ENCODE results near the gene ATXN2.

DNA sequence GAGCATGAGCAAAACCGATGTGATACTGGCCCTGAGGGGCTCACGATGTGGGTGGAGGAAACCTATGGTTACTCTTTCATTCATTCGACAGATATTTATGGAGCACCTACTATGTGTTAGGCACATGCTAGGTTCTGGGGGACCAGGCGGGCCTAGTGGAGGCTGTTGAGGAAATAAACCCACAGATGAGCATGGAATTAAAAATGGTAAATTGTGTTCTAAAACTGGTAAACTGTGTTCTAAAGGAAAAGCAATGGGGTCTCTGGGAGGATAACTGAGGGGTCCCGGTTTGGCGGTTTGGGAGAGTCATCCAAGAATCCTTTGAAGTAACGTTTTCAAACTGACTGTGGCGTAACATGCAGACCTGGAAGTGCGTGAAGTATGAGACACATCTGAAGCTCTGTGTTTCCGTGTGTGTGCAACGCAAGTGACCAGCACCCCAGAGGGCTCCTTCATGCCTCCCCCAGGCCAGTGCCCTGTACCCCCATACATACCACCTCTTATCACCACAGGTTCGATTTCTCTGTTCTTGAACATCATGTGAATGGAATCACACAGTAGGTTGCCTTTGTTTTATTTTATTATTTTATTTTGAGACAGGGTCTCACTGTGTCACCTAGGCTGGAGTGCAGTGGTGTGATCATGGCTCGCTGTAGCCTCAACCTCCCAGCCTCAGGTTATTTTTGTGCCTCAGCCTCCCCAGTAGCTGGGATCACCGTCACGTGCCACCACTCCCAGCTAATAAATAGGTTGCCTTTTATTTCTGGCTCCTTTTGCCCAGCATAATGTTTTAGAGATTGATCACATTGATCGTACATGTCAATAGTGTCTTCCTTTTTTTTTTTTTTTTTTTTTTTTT lies 15.1 kb downstream of the SH2B3 start:
- PRO-cap = no peak

- PRO-cap = no peak
Measured at GRCh38 chr12:111554071-111554681, 44.9 kb downstream of the ATXN2 start.

DNA sequence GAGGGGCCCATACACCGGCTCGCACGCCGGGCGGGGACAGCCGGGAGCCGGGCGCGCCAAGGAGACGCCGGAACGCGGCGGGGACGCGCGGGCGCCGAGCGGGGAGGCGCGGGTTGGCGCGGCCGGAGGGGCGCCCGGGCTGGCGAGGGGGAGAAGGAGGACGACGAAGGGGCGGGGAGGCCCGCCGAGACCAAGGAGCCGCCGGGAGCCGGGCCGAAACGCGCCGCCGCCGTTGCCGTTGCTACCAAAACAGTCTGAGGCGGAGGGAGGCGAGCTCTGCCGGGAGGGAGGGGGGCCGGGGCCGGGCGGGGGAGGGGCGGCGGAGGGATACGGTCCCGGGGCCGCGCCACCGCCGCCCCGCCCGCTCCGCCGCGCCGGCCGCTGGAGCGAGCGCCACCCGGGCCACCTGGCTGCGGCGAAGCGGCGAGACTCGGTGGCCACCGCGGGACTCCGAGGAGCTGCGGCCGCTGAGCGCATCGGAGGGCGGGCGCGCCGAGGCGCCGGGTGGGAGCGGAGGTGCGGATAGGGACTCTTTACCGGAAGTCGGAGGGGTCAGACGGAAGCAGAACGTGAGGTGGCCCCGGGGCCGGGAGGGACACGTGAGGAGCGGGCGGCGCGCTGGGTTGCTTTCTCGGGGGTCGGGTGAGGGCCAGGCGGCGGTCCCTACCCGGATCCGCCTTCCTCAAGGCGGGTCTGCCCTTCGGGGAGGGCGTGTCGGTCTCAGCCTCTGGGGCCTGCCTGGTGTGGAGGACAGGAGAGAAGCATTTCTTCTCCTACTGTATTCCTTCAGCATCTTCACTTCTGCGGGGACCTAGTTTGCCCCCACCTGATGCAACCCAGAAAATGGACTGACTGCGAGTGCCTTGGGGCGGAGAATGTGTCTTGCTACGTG lies at the start of gene ATXN2:
Gene ATXN2 (minus strand): TSS at position 278 of the 892 bp plus-strand sequence.
- PRO-cap = bidirectional peak, plus-strand start at position 583 of the sequence, minus-strand start at position 256 of the sequence; unidirectional peak, plus-strand start at position 744 of the sequence

GRCh38 chr12:111705578-111705939 lies 19.7 kb downstream of the ACAD10 start:
- PRO-cap = no peak

DNA sequence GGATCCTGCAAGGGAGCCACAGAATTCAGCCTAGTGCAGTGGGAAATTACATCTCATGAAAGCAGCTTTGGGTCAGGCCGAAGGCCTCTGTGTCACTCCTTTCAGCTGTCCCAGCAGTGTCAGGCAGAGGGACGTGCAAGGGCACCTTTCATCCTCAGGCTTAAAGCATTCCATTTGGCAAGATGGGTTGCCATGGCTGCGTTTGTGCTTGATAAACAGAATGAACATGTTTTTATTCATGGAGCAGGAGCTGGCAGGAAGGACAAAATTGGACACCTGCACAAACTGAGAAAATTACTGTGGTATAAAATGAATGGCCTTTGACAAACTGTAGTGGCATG lies 29.4 kb downstream of the ACAD10 start:
- PRO-cap = no peak

DNA sequence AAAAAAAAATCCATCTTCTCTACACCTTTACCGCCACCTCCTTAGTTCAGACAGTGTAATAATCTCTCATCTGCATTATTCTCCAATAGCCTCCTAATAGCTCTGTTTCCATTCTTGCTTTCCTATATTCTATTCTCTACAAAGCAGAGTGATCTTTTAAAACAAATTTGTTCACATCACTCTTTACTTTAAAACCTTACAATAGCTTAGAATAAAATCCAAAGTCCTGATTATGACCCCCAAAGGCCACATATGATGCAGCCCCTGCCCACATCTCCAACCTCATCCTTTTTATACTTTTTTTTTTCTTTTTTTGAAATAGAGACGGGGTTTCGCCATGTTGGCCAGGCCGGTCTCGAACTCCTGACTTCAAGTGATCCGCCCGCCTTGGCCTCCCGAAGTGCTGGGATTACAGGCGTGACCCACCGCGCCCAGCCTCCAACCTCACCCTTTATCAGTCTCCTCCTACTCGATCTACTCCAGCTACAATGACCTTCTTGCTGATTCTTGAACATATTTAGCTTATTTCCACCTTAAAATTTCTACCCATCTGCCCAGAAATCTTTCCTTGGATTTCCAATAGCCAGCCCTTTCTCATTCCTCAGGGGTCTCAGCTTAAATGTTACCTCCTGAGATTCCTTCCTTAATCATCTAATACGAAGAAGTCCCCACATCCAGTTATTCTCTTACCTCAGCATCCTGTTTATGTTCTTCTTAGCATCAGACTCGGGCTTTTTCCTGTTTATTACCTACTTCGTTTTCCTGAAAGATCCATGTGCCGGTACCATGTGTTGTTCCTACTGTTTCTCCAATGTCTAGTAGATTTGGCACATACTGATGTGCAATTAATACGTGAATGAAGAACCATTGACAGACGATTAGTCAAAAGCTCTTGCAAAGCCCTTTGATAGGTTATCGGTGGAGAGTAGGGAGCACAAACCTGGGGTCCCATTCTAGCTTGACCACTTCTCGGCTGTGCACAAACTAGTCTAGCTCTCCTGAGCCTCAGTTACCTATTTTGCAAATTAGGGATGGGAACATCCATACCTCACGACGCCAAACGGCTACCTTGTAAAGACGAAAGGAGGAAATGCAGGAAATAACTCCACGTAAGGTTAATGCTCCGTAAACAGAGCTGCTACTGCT lies 1.0 kb upstream of the MAPKAPK5 start:
- PRO-cap = bidirectional peak, plus-strand start at position 765 of the sequence, minus-strand start at position 653 of the sequence

GRCh38 chr12:111867986-111868760 lies 26.1 kb downstream of the MAPKAPK5 start:
- PRO-cap = no peak

DNA sequence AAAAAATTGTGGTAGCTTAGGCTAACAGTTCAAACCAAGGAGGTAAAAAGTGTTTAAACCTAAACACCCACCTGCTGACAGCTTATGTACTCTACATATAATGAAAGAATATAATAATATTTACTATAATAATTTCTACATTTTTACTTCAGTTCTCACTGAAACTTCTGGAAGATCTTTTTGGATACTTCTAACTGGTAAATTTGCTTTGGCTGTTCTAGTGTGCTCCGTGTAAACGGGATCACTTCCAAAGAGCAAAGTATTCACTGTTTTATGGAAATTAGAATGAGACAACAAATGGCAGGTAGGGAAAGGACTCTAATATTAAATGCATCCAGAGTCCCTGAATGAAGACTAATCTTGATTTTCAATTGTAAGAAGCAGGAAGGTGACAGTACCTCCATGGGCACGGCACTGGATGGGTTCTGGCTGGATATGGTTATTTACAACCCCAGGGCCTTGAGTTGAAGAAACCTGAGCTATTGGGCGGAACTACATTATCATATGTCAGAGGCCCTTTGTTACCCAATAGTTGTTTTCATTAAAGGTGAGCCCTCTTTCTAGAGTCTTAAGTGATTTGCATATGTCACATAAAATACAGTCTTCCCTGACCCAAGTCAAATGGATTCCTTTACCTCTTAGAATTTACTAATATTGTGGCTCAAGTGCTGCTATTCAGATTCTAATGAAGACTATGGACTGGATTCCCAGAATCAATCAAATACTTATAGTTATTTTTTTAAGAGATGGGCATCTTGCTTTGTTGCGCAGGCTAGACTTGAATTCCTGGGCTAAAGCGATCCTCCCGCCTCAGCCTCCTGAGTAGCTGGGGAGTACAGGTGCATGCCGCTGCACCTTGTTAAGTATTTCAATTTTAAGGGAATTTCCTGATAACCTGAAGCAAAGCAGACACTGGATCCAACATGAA lies 10.7 kb downstream of the ERP29 start:
- PRO-cap = no peak

DNA sequence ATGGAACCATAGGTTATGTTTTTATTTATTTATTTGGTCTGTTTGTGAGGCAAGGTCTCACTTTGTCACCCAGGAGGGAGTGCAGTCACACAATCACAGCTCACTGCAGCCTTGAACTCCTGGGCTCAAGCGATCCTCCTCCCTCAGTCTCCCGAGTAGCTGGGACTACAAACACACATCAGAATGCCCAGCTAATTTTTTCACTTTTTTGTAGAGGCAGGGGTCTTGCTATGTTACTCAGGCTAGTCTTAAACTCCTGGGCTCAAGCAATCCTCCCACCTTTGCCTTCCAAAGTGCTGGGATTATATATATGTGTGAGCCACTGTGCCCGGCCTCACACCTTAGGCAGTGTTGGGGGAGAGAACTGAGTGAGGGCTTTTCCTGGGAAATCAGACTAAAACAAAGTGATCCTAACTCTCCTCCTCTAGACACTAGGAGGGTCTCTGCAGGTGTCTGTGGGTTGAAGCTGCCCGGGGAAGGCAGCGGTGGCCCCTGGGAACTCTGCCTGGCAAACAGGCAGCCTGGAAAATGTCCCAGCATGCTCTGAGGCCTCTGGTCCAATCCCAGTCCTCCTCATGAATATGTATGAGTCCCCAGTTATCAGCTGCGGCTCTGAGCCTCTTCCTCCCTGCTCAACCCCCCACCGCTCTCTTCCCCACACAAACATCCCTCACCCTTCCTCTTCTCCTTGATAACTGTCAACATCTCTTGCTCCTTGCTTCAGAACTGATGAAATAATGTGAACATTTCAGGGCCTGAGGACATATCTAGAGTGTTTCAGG lies 7.8 kb upstream of the NAA25 start:
- PRO-cap = no peak

- PRO-cap = no peak
Measured at GRCh38 chr12:112126800-112127255, 1.5 kb downstream of the TRAFD1 start.

GRCh38 chr12:112137180-112137472 lies 11.8 kb downstream of the TRAFD1 start:
- PRO-cap = no peak

DNA sequence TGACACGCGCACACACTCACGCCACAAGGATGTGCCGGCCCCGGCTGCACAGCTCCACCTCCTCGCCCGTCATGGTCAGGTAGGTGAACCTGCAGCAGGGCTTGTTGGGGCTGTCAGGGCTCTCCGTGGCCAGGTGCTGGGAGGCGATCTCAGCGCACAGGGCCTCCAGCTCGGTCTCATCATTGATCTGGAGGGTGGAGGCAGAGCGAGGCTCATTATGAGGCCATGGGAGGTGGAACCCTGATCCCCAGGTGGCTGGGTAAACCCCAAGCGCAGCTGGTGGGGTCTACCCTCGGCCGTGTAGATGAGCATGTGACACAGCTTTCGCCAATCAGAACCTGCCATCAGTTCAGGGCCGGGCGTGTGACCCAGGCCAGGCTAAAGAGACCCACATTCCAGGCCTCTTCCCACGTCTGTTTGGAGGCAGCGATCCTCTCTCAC lies 38.7 kb downstream of the TRAFD1 start:
- PRO-cap = no peak

DNA sequence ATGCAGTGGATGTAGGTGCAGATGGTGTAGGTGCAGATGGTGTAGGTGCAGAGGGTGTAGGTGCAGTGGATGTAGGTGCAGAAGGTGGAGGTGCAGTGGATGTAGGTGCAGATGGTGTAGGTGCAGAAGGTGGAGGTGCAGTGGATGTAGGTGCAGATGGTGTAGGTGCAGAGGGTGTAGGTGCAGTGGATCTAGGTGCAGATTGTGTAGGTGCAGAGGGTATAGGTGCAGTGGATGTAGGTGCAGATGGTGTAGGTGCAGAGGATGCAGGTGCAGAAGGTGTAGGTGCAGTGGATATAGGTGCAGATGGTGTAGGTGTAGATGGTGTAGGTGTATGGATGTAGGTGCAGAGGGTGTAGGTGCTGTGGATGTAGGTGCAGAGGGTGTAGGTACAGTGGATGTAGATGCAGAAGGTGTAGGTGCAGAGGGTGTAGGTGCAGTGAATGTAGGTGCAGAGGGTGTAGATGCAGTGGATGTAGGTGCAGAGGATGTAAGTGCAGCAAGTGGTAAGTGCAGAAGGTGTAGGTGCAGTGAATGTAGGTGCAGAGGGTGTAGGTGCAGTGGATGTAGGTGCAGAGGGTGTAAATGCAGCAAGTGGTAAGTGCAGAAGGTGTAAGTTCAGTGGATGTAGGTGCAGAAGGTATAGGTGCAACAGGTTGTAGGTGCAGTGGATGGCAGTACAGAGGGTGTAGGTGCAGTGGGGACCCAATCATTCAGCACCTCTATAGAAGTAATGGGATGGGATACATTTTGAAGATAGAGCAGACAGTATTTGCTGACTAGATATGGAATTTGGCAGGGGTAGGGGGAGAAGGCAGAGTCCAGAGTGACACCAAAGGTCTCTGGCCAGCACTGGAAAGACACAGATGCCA lies 85.2 kb downstream of the HECTD4 start:
- PRO-cap = no peak

- PRO-cap = no peak
Measured at GRCh38 chr12:112599887-112600278, 181.1 kb downstream of the PTPN11 start.

- PRO-cap = no peak
Measured at GRCh38 chr12:112998879-112999612, 20.7 kb downstream of the OAS2 start.

DNA sequence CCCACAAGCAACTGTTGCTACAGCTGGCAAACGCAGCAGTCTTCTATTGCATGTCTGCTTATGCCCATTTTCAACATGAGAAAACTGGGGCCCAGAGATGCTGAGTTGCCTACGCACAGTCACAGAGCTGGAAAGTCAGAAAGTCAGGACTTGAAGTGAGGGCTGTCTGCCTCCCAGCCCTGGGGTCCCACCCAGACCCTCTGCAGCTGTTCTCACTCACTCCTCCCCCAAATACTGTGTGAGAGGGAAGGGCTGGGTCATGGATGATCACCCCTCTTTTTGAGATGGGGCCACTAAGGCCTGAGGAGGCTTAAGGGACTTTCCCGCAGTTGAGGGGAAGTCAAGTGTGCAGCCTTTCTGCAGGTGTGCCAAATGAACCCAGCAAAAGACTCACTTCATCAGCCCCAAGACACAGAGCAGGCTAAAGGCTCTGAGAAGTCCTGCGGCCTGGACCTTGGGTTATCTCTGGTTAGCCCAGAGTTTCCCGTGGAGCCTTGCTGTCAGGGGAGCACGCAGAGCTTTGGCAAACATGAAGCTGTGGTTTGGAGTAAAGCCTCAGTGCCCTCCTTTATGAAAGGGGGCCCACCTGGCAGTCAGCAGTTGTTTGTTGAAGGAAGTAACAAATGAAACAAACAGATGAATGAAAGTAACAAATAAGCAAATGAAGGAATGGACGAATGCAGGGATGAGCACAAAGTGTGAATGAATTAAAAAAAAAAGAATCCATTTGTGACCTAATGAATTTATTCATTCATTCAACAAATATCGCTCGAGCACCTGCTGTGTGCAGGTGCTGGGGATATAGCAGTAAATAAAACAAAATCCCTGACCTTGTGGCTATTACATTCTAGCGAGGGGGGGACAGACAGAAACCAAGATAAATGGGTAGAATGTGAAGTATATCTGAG lies 18.8 kb downstream of the DTX1 start:
- PRO-cap = bidirectional peak, plus-strand start at position 236 of the sequence, minus-strand start at position 202 of the sequence

DNA sequence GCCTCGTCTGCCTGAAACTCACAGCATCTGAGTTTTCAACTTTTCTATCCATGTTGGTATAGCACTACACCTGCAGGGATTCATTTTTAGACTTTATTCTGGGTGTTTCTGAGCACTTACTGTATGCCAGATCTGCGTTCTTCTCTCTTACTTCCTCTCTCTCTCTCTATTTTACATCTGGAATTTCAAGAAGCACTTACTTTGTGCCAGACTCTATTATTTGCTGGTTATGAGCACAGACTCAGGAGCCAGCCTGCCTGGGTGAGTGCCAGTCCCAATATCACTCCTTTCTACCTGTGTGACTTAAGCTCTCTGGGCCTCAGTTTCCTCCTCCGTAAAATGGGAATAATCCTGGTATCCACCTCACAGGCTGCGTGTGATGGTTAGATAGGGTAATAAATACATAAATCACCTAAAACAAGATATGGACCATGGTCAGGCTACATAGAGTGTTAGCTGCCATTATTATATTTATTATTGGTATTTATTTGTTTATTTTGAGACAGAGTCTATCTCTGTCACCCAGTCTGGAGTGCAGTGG lies 24.4 kb downstream of the RASAL1 start:
- PRO-cap = no peak

DNA sequence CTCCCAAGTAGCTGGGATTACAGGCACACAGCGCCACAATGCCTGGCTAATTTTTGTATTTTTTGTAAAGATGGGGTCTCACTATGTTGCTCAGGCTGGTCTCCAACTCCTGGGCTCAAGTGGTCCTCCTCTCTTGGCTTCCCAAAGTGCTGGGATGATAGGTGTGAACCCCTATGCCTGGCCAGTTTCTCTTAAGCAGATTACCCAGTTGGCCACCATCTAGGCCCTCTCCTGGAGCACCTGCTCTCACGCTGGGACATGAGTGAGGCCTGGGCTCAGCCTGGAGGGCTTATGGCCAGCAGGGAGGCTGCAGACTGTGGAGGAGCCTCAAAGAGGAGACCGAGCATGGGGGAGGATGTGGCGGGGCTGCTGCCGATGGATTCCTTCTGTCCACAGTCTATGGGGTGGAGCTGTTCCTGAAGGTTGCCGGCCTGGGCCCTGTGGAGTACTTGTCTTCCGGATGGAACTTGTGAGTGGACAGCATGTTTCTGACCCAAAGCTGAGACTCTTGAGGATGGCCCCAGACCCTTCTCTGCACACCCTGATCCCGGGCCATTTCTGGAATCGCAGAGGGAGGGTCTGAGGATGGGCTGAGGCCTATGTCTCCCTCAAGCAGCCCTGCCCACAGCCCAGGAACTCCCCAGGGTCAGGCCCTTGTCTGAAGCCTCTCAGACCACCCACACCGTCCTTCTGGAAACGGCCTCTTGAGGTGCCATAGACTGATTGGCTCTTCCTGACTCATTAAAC lies 49.2 kb downstream of the SLC8B1 start:
- PRO-cap = no peak

DNA sequence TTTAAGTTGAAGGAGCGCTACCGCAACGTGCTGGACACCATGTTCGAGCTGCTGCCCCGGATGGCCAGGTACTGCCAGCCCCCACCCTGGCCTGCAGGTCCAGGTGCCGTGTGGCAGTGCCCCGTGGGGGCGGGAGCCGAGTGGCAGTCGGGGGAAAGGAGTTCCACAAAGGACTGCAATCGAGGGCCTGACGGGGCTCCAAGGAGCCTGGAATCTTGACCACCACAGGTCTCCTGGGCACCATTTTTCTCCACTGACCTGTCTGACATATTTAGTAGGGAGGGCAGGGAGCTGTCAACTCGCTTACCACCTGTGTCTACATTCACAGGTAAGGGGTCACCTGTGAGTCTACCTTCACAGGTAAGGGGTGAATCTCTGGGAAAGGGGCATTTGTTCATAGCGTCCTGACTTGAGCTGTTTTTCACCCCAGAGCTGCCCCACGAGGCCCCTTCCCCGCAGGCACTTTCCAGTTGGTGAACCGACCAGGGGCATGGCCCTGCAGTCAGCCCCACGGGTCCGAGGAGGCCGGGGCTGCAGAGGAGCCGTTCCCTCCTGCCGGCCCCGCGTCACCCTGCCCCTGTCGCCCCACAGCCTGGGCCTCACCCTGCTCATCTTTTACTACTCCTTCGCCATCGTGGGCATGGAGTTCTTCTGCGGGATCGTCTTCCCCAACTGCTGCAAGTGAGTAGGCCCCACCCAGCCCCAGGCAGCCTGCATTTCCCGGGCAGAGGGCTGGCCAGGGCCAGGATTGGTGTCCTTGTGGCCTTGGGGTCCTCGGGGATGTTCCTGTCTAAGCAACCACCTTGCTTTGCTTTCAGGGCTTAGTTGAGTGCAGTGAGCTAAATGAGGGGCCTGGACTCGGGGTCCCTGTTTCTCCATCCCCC lies 46.5 kb downstream of the SLC8B1 start:
- PRO-cap = no peak

DNA sequence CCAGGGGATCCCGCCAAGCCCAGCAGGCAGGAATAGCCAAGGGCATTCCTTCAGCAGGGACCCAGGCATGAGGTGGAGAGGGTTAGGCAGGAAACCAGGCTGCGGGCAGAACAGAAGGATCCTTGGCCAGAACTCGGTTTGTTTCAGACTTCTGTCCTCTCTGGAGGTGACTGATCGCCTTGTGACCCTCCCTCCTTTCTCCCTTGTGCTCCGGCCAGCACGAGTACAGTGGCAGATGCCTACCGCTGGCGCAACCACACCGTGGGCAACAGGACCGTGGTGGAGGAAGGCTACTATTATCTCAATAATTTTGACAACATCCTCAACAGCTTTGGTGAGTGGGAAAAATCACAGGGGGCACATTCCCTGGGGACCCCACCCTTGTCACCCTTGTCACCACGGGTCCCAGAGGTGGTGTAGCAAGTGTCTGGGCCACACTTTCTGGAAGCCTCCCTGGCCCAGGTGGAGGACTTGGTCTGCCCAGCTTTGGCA lies 45.0 kb downstream of the SLC8B1 start:
- PRO-cap = no peak